Hematopoietic multipotent progenitor cell (in vitro differentiated cells): Measurements from ENCODE around the genes OTUD7A, GREM1 and AVEN.

DNA sequence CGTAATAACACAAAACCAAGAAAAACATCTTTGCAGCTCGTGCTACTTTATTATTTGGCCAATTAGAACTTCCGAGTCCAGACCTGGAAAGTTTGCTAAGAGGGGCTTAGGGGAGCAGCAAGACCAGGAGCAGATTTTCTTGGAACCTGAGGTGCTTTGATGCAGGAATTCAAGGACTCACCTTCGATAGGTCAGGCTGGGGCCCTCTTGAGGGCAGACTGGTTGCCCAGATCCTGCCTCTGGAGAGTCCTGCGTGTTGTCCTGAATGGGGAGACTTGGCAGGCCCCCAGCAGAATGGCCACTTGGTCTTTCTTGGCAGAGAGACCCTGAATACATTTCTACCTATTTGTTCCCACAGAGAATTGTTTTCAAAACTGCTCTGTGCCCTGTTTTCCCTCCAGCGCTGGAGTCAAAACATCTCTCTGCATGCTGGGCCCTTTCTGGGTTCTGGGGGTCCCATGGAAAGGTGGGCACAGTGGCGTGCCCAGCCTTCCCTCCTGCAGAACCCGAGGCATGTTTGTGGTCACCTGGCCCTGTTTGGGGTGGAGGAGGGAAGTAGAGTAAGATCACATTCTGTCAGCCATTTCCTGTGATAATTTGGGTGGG lies 4.2 kb downstream of the KLF13 start:
- CAGE, long polyA plus RNA = no peak

GRCh38 chr15:31352111-31352704 lies 25.6 kb downstream of the KLF13 start:
- CAGE, long polyA plus RNA = no peak

- CAGE, long polyA plus RNA = no peak
Observed at GRCh38 chr15:31353890-31354286, 27.3 kb downstream of the KLF13 start.

- CAGE, long polyA plus RNA = no peak
Observed at GRCh38 chr15:31440524-31441353, 114.1 kb downstream of the KLF13 start.

- CAGE, long polyA plus RNA = no peak
Observed at GRCh38 chr15:31870327-31871243, at the start of gene OTUD7A. TSS of gene OTUD7A (minus strand) at chr15:31870673.

DNA sequence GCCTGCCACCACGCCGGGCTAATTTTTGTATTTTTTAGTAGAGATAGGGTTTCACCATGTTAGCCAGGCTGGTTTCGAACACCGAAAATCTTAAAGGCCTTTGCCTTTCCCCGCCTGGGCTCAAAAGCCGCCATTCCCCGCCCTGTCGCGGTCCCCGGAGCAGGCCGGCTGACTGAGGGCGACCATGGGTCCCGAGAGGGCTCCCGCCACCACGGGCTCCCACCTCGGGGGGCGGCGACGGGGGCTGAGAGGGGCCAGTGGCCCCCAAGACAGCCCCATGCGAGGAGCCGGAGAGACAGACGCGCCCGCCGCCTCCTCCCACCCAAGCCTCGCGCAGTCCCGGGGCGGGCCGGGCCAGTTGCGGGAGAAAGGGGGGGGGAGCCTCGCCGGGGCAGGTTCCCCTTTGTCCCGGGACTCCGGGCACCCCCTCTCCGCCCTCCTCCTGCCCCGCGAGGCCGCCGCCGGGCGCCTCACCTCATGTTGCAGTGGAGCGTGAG lies 60.9 kb downstream of the GOLGA8K start:
- CAGE, long polyA plus RNA = no peak

- CAGE, long polyA plus RNA = no peak
Observed at GRCh38 chr15:32717469-32718375, at the start of gene GREM1. TSS of gene GREM1 (plus strand) at chr15:32718004.

DNA sequence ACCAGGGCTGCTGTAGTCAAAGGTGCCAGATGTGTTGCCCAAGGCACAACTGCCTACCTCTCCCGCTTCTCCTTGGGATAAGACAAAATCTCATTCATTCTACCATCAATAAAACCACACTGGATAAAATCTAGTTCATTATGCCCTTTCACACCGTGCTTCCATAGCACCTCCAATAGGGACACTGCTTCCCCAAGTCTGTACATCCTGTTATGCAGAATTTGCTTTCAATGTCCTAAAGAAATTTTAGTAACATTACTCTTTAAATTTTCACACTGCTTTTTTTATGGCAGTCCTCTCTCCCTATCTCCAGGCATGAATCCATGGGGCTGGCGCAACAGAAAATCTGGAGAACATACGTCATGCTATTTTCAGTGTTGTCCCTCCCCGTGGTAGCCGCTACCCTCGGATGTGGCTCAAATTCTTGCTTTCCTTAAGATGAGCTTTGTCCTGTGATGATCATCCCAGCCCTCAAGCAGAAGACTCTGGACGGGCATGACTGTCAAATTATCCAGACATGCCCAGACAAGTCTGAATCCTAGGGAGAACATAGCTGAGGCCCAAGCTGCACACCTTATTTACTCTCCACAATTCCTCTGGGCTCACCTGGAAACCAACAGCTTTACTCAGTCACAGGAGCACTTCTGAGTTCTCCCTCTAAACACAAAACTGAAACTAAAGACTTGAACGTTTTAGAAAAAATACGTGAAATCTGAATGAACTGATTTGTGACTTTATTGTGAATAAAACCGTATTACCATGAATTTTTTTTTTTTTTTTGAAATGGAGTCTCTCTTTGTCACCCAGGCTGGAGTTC lies 49.1 kb downstream of the FMN1 start:
- CAGE, long polyA plus RNA = no peak

DNA sequence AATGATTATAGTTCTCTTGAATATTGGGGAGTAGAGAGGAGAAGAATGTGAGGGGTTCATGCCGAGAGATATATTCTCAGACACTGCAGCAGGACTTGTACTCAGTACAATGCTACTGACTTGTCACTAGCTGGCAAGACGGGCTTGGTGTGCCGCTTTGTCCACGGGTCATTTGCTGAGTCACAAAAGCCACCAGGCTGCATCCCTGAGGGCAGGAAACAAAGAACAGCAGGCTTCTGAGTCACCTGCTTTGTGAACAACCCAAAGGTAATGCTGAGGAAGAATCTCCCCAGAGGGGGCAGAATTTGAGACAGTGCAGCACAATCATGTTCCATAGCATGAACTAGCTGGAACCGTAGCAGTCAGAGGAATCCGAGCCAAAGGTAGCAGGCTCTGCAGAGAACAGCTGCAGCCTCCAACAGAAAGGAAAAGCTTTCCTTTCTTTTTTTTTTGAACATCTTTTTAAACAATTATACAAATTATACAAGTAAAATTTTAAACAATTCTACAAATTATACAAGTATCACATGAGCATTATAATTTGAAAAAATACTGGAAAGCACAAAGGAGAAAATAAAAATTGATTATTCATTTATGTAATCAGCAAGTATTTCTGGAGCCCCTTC lies 7.4 kb upstream of the FMN1 start:
- CAGE, long polyA plus RNA = no peak

GRCh38 chr15:33994061-33994495 lies 25.8 kb downstream of the CHRM5 start:
- CAGE, long polyA plus RNA = no peak

- CAGE, long polyA plus RNA = no peak
Observed at GRCh38 chr15:34038889-34039491, at the start of gene AVEN. TSS of gene AVEN (minus strand) at chr15:34039204.

DNA sequence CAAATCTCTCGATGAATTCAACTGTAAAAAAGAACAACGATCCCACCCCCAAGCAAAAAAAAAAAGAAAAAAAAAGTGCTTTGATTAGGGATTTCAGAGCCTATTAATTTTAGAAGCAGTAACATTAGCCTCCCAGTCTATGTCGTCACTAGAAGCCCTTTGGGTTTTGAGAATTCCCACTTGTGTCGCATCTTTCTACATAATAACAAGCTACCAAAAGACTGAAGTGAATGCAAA lies 748 bp downstream of the EMC7 start:
- CAGE, long polyA plus RNA = no peak

- CAGE, long polyA plus RNA = no peak
Observed at GRCh38 chr15:34199580-34200171, 10.2 kb downstream of the KATNBL1 start.

DNA sequence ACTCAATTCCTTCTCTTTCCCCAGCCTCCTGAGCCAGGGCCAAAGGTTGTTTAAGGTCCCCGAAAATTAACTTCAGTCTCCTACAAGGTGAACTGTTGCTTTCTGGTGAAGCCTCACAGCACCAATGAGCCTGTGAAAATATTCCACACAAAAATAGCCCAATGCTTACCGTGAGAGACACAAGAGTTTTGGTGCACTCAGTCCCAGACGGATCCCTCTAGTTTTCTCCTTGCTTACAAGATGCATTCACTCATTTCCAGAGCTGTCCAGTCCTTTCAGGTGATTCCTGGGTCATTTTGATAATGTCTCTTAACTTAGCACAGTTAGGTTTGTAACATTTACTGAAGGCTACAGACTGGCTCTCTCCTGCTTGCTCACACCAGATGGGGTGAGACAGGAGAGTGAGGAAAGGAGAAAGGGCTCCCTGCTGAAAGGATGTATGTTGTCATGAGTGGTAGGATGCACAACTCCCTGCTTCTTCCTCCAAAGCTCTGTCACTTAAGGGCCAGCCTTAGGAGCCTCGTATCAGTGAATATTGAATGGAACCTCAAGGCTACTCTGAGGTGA lies 34.6 kb downstream of the GJD2 start:
- CAGE, long polyA plus RNA = no peak

GRCh38 chr15:34791865-34792774 lies 3.2 kb downstream of the ACTC1 start:
- CAGE, long polyA plus RNA = no peak

DNA sequence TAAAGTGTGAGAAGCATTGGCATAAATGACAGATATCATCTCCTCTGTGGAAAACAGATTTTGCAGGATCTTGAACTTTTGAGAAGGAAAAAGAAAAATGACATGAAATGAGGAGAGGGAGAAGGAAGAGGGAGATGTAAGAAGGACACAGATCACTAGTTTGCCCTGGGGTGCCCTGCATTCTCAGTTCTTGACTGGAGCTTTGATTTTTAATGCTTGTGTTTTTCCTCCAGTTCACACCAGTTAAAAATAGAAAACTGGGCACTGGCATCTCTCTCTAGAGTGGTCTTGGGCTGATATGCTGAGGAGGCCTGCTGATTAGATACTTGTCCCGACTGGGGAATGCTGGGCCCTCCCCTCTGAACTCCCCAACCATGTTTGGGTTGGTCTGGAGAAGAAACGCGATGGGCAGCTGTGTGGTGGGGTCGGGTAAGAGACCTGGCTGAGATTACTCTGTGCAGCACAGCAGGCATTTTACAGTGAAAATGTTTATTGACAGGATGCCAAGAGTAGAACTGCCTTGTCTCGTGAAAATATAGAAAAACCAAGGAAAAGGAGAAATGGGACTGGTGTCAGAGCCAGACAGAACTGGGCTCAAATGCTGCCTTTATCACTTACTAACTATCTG lies 1.5 kb upstream of the ACTC1 start:
- CAGE, long polyA plus RNA = no peak

DNA sequence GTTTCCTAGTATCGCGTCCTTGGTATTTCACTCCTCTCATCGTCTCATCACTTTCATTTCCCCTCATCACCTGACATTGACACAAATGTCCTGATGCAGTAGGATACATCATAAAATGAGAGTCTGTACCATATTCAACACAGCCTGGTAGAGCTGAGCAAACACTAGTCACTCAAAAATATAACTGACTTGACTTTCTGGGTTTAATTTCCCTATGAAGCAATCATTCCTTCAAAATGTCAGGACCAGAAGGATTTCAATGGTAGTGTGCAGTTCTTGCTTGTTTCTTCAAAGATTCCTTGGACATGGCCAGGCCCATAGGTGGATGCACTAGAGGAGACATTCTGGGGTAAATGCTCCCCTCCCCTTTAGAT lies 59.7 kb upstream of the ACTC1 start:
- CAGE, long polyA plus RNA = no peak

- CAGE, long polyA plus RNA = no peak
Observed at GRCh38 chr15:35061447-35062460, 23.3 kb downstream of the NANOGP8 start.

DNA sequence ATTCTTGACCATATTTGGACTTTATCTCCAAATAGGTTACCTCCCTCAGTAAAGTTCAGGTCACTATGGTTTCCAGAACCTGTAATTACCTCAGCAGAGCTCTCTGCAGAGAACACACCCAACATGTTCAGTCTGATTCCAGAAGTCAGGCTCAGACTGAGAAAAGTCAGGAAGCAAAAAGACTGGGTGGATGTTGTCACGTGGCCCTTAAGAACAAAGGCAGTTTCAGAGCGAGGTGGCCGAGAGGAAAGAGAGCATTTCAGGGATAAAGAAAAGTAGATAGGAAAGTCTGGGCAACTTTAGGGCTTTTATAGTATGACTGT lies 221.6 kb upstream of the NANOGP8 start:
- CAGE, long polyA plus RNA = no peak

DNA sequence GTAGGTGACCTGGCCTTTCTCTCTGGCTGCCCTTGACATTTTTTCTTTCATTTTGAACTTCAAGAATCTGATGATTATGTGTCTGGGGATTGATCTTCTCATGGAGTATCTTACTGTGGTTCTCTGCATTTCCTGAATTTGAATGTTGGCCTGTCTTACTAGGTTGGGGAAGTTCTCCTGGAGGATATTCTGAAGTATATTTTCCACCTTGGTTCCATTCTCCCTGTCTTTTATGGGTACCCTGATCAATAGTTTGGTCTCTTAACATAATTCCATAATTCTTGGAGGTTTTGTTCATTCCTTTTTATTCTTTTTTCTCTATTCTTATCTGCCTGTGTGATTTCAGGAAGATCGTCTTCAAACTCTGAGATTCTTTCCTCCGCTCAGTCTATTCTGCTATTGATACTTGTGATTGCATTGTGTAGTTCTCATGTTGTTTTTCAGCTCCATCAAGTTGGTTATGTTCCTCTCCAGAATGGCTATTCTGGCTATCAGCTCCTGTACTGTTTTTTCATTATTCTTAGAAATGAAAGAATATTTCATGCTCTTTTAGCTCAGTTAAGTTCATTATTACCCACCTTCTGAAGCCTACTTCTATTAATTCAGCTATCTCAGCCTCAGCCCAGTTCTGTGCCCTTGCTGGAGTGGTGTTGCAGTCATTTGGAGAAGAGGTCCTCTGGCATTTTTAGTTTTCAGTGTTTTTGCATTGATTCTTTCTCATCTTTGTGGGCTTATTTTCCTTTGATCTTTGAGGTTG lies 205.0 kb downstream of the DPH6 start:
- CAGE, long polyA plus RNA = no peak